ENCODE results near the gene DIRAS2.

DNA sequence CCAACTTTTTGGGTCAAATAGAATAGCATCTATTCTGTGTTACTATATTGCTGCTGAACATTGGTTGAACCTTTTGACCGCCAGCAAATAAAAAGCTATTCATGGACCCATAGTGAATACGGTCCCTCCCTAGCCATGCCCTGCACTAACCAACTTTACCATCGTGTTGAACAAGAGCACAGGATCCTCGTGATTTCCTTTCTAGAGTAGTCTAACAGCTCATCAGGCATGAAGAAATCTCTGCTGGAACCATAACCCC lies 70.3 kb upstream of the SPATA31E1 start:
- PRO-cap = no peak
- RRBS = no CpG with 5 or more reads among the region's 4 CpGs

GRCh38 chr9:87939467-87939906 lies 16.5 kb upstream of the ENSG00000283205 start:
- PRO-cap = no peak
- RRBS = no CpG with 5 or more reads among the region's 22 CpGs

- PRO-cap = no peak
- RRBS = no CpG with 5 or more reads among the region's 21 CpGs
These were observed 24.6 kb downstream of the SPATA31C2 start for GRCh38 chr9:88113573-88114184.

DNA sequence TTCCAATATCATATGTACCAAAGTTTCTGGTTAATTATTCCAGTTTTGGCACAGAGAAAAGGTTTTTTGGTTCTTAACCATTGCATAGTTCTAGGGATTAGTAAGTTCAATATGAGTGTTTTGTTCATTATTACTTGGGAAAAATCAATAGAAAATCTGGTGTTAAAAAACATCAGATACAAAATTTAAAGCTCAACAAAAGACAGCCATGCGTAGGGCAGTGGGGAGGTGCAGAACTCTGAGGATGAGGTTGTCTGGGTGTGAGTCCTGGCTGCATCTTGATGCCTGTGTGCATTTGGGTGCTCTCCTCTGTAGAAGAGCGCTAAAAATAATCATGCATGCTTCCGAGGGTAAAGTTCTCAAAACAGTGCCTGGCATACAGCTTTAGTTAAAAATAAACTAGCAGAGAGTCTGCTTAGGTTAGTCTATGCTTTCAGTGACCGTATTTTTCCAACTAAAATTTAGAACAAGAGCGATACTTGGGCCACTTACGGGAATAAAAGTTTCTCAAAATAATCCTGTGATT lies 55.4 kb upstream of the SPATA31C2 start:
- PRO-cap = no peak
- RRBS = no CpG with 5 or more reads among the region's 6 CpGs

GRCh38 chr9:88651826-88652789 lies 117.1 kb downstream of the NXNL2 start:
- PRO-cap = no peak
- RRBS = no CpG with 5 or more reads among the region's 13 CpGs

- PRO-cap = no peak
- RRBS = no CpG with 5 or more reads among the region's 14 CpGs
These were observed 4.5 kb downstream of the S1PR3 start for GRCh38 chr9:88995672-88996335.

GRCh38 chr9:89408496-89409308 lies 89.2 kb downstream of the SEMA4D start:
- PRO-cap = no peak
- RRBS = no CpG with 5 or more reads among the region's 16 CpGs

DNA sequence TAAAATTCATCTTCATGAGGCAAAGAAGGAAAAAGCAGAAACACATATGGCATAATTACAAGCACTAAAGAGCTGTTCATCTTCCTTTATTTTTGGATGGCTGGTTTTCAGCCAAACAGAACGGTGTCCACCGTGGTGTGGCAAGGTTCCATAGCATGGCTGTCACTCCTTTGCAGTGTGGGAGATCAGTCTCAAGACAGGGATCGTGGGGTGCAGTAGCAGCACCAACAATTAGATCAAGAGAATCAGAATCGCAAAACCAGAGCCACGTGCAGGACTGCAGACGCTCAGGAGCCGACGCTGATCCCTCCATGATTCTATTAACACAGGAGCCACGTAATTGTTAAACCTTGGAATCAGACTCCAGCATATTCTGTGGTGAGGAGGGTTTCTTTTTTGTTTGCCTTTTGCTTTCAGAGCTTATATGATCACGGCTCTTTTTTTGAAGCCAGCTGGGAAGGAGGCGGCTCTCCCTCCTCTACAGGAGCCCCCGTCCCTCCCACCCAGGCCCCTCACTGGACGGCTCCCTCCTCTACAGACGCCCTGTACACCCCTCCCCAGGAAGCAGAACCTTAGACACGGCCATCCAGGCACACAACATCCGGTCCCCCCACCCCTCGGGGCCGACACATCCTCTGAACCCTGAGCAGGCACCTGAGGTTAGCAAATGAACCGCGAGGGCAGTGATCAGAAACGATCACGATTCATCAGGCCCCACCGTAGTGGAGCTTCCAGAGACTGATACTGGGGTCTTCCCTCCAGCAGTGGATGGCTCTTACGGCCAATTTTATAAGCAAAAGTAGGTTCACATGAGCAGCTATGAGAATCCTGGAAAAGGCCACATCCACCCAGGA lies 79.2 kb downstream of the SEMA4D start:
- PRO-cap = no peak
- RRBS = no CpG with 5 or more reads among the region's 24 CpGs

DNA sequence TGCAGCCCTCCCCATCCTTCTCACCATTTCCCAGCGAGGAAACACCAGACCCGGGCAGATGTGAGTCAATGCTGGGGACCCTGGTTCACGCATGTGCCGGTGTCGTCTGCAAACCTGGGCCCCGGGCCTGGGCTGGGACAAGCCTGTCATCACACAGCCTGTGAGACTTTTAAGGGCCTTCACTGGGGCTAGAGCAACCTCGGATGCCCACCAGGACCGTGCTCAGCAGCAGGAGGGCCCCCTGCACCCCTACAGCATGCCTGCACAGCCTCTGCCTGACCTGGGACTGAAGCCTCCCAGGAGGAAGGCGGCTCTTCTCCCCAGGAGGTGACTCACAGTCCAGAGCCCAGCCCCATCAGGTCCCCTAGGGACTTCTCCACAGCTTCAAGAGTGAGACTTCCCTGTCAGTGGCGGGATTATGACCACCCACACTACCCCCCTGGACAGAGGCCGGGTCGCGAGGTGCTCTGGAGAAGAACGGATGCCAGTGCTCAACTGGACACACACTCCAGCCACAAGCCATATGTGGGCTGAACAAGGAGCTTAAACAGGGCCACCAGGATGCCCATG lies 55.0 kb downstream of the SEMA4D start:
- PRO-cap = no peak
- RRBS = no CpG with 5 or more reads among the region's 14 CpGs

- PRO-cap = no peak
- RRBS = 80% methylated on average over 1 of the region's 5 CpGs
These were observed 16.7 kb downstream of the GADD45G start for GRCh38 chr9:89621332-89622104.

GRCh38 chr9:89640298-89640842 lies 35.6 kb downstream of the GADD45G start:
- PRO-cap = no peak
- RRBS = 28% methylated on average over 6 of the region's 13 CpGs

DNA sequence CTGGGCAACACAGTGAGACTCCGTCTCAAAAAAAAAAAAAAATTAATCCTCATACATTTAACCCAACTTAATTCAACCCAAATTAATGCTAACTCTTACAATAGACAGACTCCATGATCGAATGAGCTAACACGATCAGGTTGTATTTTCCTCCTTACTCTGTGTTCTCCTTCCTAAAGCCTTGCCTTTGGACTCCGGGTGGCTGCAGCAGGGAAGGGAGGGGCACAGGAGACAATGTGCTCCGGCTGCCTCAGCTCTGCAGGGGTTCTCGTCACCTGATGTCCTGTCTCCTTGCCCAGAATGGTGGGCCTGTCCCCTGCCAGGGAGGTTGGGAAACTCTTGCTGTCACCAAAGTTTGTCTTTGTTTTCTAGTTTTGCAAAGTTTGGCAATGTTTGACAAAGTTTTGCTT lies 49.1 kb downstream of the GADD45G start:
- PRO-cap = no peak
- RRBS = 80% methylated on average over 2 of the region's 6 CpGs

GRCh38 chr9:89685984-89686629 lies 81.3 kb downstream of the GADD45G start:
- PRO-cap = no peak
- RRBS = 80% methylated on average over 1 of the region's 8 CpGs

GRCh38 chr9:89750367-89750616 lies 145.5 kb downstream of the GADD45G start:
- PRO-cap = no peak
- RRBS = no CpG with 5 or more reads among the region's 4 CpGs

DNA sequence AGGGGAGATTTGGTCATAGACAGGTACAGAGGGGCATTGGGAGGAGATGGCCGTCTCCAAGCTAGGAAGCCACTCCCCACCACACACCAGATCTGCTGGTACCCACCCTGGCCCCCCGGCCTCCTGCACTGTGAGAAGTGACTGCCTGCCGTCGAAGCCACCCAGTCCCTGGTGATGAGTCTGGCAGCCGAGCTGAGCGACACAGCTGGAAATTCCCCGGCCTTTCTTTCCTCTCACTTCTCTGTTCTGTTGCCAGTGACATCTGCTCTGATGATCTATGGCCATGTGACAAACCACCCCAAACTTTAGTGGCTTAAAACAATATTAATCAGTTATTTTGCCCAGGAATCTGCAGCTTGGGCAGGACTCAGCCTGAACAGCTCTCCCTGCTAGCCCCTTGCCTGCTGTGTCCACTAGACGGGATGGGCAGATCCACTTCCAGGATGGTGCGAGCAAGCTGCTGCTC lies 211.1 kb downstream of the GADD45G start:
- PRO-cap = no peak
- RRBS = 14% methylated on average over 3 of the region's 9 CpGs

- PRO-cap = no peak
- RRBS = no CpG with 5 or more reads among the region's 8 CpGs
These were observed 239.8 kb downstream of the GADD45G start for GRCh38 chr9:89844511-89845146.

DNA sequence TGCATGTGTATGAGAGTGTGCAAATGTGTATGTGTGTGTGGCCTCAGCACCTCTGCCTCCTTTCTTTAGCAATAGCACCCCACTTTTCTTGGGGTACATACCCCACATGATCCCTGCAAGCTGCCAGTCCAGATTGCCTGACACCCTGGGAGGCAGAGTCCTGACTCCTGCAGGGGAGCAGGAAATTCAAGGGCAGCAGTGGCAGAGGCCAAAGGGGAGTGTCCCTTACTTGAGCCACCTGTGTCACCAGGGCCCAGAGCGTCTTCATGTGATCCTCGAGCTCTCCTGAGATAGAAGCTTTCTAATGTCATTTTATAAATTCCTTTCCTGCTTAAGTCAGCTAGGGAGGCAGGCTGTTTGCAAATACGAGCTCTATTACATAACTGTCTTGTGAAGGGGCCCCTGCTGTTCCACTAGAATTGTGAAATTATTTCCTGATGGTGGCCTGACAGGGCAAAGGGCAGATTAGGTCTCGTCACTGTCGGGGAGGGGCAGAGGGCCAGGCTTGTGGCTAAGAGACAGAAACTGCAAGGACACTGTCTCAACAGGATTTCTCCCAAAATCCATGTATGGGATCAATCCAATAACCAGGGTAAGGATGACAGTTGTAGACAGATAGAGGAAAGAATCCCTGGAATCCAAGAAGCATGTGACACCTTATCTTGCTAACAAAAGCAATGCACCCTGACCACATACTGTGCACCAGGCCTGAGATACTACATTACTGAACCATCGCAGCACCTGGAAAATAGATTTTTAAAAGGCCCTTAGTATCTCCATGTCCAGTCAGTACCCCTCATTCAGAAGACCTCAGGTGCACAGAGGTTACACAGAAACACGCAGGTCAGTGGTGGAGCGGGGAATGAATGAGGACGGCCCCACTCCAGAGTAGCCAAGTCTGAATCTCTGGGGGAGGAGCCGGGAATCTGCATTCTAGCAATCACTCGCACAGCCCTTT lies 389.4 kb downstream of the GADD45G start:
- PRO-cap = no peak
- RRBS = no CpG with 5 or more reads among the region's 11 CpGs

DNA sequence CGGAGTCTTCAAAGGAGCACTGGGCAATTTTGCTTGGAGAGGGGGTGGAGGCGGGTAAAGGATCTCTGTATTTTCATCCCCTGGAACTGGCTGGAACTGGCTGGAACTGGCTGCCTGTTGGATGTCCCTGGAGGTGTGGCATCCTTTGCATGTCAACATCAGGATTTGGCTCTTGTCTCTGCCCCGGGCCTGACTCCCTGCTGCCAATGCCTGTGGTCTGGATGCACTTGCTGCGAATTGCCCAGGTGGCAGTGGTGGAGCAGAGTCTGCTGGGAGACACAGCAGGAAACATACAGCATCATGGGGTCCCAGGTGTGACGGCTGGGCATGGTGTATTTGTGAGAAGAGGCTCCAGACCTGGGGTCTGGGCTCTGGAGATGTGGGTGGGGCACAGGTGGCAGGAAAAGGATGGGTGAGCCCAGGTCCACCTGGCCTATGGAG lies 391.4 kb downstream of the GADD45G start:
- PRO-cap = no peak
- RRBS = no CpG with 5 or more reads among the region's 5 CpGs

GRCh38 chr9:90095704-90096203 lies 490.9 kb downstream of the GADD45G start:
- PRO-cap = no peak
- RRBS = no CpG with 5 or more reads among the region's 11 CpGs

- PRO-cap = bidirectional peak, plus-strand start at chr9:90643061, minus-strand start at chr9:90642822
- RRBS = 2% methylated on average over 15 of the region's 57 CpGs
These were observed at the start of gene DIRAS2 for GRCh38 chr9:90642289-90643351. TSS of gene DIRAS2 (minus strand) at chr9:90642824.